Cardiac septum (tissue), 1 donor: ENCODE measurements around a stretch of chr3.

DNA sequence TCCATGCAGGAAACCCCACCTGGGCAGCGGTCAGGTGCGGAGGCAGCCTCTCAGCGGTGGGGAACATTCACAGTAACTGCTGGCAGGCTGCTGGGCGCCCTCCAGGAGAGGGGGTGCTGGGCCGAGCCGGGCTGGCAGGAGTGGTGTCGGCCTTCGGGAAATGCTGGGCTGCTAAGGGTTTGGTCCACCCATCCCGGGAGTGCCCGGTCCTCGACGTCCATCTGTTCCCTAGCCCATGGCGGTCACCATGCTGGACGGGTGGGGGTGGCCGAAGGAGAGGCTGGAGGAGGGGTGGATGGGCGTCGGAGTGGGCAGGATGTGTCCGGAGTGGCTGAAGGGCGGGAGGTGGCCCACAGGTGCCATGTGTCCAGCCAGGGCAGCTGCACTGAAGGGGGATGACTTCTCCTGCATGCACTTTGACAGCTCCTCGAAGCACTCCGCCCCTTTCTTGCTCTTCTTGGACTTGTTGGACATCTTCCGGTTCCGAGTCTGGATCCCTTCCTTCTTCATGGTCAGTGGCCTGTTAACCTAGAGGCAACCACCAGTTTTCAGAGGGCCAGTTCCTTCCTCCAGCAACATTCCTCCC is 12.1 kb downstream of the GATA2 start:
- PRO-cap: no peak

DNA sequence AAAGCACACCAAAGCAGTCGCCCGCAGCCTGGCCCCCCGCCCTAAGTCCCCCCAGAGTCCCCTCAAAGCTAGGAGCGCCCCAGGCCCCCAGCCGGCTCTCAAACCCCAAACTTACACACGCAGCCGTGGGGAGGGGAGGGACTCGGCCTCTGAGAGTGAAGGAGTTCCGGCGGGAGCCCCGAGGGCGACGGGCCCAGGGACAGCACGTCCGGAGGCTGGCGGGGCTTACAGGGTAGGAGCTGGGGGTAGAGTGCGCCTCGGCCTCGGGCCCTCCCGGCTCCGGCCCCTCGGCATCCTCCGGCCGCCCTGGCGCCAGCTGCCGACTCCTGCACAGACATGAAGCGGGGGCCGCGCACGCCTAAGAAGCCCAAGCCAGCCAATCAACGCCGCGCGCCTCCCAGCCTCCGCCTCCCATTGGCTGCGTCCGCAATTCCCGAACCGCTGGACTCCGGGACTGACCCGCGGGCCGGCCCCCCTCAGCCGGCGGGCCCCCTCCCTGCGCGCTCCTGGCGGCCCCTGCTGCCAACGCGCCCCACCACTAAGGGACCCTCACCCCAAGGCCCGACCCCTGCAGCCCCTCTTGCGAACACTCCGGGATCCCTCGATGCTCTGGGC is 5.3 kb downstream of the GATA2 start:
- PRO-cap: bidirectional peak, plus-strand start at position 472 of the sequence, minus-strand start at position 336 of the sequence

- PRO-cap: no peak
These were observed 9.2 kb upstream of the GATA2 start for GRCh38 chr3:128501933-128502820.

GRCh38 chr3:128575638-128576293 is 74.9 kb downstream of the RPN1 start:
- PRO-cap: no peak

GRCh38 chr3:128608024-128608745 is 42.4 kb downstream of the RPN1 start:
- PRO-cap: unidirectional peak, plus-strand start at chr3:128608267

GRCh38 chr3:128779475-128780059 is 53.6 kb downstream of the RAB7A start:
- PRO-cap: no peak

DNA sequence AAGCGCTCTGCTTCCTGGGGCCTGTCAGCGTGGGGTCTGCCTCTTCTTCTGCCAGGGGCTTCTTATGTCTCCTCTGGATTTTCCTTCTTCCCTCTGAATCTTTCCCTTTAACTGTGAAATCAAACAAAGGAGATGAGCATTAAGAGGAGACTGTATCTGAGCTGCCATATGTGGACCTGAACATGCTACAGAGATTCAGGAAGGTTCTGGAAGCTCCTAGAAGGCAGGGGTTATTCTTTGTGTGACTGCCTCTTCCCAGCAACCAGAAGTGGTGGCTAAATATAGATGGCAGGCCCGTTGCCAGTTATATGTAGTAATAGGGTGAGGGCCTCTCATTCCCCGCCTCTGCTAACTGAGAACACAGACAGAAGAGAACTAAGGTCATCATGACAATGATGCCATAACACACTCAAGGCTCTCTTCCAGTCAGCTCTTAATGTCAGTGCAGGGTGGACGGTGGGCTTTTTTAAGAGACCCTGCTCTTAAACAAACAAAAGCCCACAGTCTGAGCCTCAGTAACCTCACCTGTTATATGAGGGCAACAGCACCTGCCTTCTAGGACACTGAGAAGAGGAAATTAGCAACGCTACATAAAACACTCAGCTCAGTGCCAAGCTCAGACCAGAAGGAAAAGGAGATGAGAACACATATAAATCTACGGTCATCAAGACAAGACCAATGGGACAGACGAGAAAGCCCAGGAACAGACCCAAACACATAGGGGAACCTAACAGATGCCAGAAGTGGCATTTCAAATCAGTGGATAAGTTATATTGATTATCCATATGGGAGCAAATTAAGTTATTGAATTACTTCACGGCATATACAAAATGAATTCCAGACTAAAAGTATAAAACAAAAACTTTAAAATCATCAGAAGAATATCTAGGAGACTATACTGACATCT is 22.3 kb downstream of the CFAP92 start:
- PRO-cap: bidirectional peak, plus-strand start at position 307 of the sequence, minus-strand start at position 196 of the sequence

DNA sequence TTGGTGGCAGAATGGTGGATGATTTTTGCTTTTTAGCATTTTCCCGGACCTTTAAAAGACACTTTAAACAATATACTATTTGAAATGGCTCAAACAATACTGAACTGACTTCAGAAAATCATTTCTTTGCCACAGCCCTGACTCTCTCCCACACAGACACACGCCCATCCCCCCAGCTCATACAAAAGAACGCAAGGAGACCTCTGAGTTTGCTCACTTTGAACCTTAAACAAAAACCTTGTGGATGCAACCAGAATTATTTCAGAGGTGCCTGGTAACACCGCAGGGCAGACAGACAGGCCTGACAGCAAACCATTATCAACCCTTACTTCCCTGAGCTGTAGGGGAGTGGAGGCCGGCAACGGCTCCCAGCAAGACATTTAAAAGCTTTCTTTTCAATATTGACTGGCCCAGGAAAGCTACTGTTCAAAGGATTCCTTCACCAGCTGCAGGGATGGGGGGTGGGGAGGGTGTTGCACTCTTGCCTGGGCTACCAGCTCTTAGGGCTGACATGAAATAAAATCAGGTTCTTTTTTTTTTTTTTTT is 2.0 kb upstream of the EFCC1 start:
- PRO-cap: no peak

- PRO-cap: no peak
These were observed 2.6 kb downstream of the EFCC1 start for GRCh38 chr3:129003615-129004282.

- PRO-cap: no peak
These were observed 15.2 kb downstream of the EFCC1 start for GRCh38 chr3:129016222-129016803.

DNA sequence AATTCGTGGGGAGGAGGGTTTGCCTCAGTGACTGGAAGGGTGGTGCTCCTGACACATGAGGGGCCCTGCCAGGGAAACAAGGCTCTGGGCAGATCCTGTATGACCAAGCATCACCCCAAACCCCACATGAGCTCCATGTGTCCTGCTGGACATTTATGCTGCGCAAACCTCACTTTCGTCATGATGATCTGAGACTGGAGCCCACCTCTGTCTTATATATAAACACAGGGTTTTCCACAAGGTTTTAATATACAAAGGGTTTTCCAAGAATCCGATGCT is 19.9 kb downstream of the EFCC1 start:
- PRO-cap: no peak

GRCh38 chr3:129046311-129046987 is 14.1 kb upstream of the GP9 start:
- PRO-cap: no peak

GRCh38 chr3:129065124-129066121 is 4.8 kb downstream of the GP9 start:
- PRO-cap: no peak

GRCh38 chr3:129106084-129107094 is 15.2 kb downstream of the RAB43 start:
- PRO-cap: no peak

- PRO-cap: unidirectional peak, minus-strand start at chr3:129183063
These were observed 914 bp downstream of the CNBP start for GRCh38 chr3:129182810-129183154.

DNA sequence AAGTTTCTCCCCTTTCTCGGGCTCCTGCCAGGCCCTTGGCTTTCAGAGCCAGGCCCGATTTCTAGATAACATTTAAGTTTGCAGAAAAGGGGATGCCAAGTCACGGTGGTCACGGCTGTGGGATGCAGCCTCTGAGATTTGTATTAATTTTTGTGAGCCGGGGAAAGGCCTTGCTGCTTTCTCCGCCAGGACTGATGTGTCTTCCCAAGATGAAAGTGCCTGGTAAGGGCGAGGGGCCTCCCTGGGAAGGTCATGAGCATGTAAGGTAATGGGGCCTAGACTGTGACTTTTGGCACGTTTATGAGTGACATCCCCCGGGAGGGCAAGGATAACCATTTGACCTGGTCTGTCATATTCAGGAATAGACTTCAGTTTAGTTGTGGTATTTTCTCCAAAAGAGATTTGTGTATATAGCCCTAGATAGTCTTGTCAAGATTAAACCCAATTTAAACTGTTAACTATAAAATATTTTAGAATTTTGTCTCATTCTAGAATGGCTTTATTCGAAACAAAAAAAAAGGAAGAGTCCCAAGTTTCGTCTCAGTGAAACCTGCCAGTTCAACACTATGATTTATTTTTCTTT is 646 bp upstream of the CNBP start:
- PRO-cap: no peak

GRCh38 chr3:129314583-129315275 is 1.4 kb downstream of the H1-10 start:
- PRO-cap: bidirectional peak, plus-strand start at chr3:129315089, minus-strand start at chr3:129314859

DNA sequence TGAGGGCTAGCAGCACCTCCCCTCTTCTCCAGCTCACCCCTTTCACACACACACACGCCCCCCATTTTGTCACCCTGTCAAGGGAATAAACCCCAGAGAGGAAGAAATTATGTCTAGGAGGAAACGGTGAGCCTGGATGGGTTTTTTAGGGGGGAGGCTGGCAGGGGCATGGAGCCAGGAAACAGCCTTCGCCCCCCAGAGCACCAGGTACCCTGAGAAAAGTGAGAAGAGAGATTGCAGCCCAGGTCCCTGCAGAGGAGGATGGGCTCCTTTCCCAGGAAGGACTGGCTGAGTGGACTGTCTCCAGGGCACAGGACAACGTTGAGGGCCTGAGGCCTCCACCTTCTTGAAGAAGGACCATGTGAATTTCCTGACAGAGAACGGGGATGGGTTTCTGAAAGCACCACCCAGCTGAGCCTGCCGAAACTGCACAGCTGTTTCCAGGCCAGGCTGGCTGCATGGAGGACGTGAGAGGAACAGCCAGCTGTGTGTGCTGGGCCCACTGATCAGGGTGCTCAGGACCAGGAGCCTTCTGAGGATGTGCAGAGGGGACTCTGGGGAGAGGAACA is 1.6 kb upstream of the H1-10 start:
- PRO-cap: no peak

GRCh38 chr3:129481578-129482363 is 41.7 kb downstream of the IFT122 start:
- PRO-cap: no peak

DNA sequence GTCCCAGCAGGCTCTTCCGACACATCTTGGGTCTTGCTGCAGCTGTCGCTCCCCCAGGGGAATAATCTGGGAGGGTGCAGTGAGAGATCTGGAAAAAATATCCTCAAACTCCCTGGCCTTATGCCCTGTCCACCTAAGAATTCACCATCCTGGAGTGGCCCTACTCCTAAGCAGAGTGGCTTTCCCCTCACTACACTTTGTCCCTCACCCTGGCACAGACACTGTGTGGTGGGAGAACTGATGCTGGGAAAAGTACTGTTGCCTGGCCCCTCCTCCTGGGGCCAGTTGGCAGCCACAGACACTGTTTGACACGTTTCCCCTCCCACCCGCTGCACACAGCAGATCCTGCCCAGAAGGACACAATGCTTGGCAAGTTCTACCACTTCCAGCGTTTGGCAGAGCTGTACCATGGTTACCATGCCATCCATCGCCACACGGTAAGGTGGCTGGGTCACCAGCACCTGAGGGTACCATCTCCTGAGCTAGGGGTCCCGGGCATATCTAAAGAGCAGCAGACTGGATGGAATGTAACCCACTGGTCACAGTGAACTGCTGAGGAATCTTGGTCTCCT is 21.0 kb upstream of the RHO start:
- PRO-cap: unidirectional peak, minus-strand start at position 223 of the sequence